SJCRH30 (cell line): ENCODE measurements around the genes DKK1 and PCDH15.

- RAMPAGE, long total RNA, result no peak
These were observed 156.3 kb upstream of the ASAH2 start for GRCh38 chr10:50407316-50408297.

- RAMPAGE, long total RNA, result no peak
These were observed 548 bp downstream of the SGMS1 start for GRCh38 chr10:50623141-50623674.

- RAMPAGE, long total RNA, result no peak
These were observed 2.2 kb upstream of the SGMS1 start for GRCh38 chr10:50626002-50626362.

DNA sequence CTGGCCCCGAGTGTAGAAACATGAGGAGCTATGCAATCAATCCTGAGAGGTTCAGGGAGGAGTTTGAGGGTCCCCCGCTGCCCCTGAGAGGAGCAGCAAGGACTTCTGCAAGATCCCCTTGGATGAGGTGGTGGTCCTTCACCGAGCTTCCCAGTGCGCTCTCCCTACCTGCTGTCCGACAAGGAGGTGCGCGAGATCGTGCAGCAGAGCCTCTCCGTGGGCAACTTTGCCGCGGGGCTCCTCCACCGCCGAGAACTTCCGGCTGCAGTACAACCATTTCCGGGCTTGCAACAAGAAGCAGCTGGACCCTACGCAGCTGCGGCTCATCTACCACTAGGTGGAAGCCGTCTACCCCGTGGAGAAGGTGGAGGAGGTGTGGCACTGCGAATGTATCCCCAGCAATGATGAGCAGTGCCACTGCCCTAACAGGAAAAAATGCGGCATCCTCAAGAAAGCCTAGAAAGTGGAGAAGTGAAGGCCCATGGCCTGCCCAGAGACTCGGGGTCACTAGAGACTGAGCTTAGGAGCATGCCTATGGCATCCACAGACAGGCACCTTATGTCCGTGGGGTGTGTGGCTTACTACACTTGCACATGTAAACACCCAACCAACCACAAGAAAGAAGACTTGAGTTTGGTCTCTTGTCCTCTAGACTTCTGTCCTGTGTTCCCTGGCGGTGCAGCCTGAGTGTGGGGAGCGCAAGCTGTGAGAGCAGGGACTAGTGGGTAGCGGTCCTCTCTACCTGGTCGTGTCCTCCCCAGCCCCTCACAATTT is 36.4 kb upstream of the SGMS1 start:
- RAMPAGE, long total RNA, result no peak

GRCh38 chr10:50884283-50884838 is 1.1 kb downstream of the A1CF start:
- RAMPAGE, long total RNA, result no peak

- RAMPAGE, long total RNA, result no peak
These were observed 121.4 kb downstream of the PRKG1 start for GRCh38 chr10:51195623-51196204.

DNA sequence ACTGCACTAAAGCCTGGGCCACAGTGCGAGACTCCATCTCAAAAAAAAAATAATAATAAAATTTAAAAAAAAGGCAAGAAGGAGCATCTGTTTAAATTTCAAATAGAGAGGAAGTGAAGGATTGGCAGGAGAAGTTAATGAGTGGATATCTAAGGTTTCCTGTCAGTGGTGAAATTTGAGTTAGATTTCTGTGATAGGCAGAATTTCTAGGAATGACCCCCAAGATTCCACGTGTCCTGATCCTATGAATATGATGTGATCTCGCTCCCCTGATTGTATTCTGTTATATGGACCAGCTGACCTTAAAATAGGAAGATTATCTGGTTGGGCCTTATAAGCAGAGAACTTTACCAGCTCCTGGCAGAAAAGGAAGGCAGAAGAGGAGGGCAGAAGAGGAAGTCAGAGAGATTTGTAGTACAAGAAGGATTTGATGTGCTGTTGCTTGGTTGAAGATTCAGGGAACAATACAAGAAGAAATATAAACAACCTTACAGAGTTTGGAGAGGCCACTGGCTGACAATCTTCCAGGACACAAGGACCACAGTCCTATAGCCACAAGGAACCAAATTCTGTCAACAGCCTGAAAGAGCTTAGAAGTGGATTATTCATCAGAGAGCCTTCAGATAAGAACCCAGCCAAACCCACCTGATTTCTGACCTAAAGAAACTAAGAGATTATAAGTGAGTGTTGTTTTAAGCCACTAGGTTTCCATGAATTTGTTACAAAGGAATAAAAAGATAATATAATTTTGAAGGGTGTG is 145.6 kb downstream of the PRKG1 start:
- RAMPAGE, long total RNA, result no peak

- RAMPAGE, long total RNA, result no peak
These were observed 191.3 kb downstream of the PRKG1 start for GRCh38 chr10:51265501-51266059.

DNA sequence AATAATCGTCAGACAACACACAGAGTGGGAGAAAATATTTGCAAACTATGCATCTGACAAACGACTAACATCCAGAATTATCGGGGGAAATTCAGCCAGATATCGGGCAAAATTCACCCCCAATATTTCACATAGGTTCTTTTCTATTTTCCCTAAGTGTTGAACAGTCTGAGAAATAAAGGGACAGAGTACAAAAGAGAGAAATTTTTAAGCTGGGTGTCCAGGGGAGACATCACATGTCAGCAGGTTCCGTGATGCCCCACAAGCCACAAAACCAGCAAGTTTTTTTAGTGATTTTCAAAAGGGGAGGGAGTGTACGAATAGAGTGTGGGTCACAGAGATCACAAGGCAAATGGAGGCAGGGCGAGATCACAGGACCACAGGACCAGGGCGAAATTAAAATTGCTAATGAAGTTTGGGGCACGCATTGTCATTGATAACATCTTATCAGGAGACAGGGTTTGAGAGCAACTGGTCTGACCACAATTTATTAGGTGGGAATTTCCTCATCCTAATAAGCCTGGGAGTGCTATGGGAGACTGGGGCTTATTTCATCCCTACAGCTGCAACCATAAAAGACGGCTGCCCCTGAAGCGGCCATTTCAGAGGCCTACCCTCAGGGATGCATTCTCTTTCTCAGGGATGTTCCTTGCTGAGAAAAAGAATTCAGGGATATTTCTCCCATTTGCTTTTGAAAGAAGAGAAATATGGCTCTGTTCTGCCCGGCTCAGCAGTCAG is 193.7 kb downstream of the PRKG1 start:
- RAMPAGE, long total RNA, result no peak

DNA sequence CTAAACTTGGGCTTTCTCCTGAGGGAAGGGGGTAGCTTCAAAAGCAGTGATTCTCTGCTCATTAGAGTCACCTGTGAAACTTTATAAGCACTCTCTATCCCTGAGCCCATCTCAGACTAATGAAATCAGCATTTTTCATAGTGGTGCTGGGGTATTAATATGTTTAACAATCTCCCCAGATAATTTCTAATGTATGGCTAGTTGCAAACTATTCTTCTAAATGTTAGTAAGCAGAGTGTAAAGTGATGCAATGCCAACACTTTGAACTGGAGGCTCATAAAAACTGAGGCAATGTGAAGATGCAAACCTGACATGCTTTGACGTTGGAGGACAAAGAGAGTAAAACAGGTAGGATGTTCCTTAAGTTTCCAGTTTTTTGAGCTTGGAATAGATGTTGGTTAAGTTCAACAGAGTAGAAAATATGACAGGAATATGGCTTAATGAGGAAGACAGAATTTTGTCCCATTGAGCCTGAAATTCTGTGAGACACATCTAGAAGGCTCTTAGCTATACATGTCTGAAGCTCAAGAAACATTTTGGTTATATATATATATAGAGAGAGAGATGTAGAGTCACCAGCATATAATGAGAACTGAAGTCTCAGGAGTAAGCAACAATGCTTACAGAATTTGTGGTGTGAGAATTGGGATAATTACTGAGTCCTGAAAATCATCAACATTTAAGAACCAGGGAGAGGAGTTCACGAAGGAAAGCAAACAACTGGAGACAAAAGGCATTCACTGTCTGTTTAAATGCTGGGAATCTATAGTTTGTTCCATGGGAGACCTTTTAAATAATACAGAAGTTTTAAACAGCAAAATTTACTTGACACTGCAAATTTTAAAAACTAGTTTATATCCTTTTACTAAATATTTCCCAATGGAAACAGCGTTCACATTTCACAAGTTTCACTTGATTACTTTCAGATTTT is 207.8 kb downstream of the PRKG1 start:
- RAMPAGE, long total RNA, result no peak

DNA sequence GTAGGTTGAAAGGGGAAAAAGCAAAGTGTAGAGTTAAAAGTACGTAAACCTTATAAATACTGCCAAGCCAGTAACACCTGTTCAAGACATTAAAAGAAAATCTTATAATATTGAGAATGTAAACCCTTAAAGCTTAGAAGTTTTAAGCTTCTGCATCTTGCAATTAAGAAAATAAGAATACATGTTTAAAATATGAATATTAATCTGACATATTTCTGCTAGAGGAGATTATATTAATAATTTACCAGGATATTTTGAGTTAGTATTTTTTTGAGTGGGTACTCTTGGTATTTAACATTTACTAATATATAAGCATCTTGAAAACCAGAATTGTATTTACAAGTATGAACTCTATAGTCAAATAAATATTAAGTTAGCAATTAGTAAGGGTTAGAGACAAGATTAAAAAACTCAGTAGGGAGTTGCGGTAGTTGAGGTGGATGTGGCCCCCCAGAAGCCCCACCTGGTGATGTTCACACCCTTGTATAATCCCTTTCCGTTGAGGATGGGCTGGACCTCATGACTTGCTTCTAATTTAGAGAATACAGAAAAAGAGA is 212.2 kb downstream of the CSTF2T start:
- RAMPAGE, long total RNA, result no peak

DNA sequence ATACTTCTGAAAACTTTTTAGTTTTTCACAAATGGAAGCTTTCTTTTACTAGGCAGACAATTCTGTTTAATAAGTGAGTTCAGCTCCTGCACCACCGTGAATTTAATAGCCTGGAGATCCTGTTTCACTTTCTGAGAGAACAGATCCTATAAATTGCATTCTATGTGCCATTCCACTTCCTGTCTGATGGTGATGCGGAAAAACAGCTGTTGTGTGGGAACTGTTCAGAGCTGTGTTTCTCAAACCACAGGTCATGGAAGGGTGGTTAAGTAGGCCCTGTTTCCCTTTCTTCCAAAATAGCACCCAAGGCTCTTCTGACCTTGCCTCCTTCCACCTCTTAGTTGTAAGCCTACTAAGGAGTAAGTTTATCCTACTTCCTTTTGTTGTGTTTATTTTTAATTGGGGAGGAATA is 97.2 kb upstream of the DKK1 start:
- RAMPAGE, long total RNA, result no peak

- RAMPAGE, long total RNA, result no peak
These were observed at the start of gene DKK1 for GRCh38 chr10:52314189-52314771. TSS of gene DKK1 (plus strand) at chr10:52314281.

- RAMPAGE, long total RNA, result no peak
These were observed 1.1 kb downstream of the MBL2 start for GRCh38 chr10:52771367-52771912.

- RAMPAGE, long total RNA, result no peak
These were observed 472 bp downstream of the MBL2 start for GRCh38 chr10:52772012-52772612.

DNA sequence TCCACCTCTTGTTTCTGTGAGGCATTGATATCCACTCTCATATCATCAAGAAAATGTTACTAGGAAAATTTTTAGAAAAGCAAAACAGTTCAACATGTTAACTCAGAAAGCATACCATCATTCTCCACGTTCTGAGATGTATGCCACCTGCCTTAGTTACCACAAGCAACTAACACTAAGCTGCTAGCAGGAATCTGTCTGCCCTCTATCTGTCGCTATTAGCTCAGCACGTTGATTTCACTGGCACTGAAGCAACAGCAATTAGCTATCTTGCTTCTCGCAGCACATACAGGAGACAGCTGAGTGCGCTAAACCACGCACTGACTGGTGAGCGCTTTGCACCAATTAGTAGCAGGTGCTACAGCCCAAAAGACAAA is at the start of gene PCDH15:
TSS of gene PCDH15 (minus strand) at position 174 of the 377 bp plus-strand sequence.
- RAMPAGE, long total RNA, result no peak

DNA sequence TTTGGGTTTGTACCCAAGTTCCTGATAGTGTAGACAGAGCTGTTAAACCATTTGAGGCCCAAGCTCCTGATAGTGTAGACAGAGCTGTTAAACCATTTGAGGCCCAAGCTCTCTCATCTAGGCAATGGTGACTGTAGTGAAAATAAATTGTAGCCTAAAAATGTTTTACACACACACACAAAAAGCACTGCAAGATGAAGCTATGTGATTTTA is 84.1 kb downstream of the IPMK start:
- RAMPAGE, long total RNA, result no peak

DNA sequence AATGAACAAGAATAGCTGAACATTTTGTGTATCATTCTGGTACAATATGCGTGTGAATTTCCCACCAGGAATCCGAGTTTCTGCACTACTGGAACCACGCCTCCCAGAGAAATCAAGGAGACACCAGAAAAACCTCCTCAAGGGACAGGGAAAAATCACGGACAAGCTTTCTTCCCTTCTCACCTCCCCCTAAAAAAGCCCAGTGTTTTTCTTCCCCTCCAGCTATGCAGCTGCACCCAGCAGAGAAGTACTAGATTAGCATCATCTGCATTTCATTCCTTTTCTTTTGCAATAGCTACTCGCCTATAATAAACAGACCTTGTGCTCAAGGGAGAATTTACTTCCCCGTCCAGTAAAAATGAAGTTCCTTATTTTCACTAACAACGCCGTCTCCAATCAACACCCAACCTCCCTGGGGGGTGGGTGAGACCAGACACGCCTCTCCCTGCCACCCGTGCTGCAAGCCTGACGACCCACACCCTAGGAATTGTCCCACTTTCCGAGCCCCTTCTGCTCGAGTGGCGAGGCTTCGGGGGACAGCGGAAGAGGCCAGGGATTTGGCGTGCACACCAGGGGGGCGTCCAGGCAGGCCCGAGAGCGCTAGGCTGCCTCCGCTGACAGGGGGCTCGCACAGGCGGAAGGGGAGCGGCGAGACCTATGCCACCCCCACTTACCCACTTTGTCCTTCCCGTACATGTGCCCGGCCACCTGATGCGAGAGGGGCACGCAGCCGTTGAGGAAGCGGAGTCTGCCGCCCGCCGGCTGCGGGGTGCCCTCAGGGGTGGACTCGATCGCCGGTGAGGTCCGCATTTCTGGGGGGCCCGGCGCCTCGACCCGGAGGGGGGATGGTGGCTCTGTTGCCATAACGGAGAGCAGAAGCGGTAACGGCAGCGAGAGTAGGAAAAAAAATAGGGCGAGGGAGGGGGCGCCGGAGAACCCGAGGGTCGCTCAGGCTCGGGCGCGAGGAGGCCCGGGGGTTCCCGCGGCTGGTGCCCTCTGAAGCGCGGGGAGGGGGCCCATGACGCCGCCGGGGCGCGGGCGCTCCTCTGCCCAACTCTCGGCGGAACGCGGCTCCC is 608 bp downstream of the IPMK start:
- RAMPAGE, long total RNA, result no peak

- RAMPAGE, long total RNA, result no peak
These were observed 228.0 kb downstream of the BICC1 start for GRCh38 chr10:58740719-58741119.

DNA sequence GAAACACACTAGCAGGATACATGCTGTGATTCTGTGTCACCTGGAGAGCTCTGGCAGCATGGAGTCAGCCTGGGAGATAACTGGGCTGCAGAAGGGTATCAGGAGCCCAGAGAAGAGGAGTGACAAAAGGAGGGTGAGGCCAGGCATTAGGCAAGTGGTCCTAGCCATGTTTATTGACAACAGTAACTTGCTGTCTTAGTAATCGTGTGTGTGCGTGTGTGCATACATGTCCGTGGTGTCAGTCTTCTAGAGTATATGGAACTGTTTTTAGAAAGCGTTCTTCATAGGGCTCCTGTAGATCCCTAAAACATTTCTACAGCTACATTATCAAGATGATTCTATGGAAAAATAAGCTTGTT is 157.4 kb upstream of the PHYHIPL start:
- RAMPAGE, long total RNA, result no peak